Tibial nerve (tissue), 3 donors: ENCODE measurements around the genes ABTB3, PWP1 and ISCU.

DNA sequence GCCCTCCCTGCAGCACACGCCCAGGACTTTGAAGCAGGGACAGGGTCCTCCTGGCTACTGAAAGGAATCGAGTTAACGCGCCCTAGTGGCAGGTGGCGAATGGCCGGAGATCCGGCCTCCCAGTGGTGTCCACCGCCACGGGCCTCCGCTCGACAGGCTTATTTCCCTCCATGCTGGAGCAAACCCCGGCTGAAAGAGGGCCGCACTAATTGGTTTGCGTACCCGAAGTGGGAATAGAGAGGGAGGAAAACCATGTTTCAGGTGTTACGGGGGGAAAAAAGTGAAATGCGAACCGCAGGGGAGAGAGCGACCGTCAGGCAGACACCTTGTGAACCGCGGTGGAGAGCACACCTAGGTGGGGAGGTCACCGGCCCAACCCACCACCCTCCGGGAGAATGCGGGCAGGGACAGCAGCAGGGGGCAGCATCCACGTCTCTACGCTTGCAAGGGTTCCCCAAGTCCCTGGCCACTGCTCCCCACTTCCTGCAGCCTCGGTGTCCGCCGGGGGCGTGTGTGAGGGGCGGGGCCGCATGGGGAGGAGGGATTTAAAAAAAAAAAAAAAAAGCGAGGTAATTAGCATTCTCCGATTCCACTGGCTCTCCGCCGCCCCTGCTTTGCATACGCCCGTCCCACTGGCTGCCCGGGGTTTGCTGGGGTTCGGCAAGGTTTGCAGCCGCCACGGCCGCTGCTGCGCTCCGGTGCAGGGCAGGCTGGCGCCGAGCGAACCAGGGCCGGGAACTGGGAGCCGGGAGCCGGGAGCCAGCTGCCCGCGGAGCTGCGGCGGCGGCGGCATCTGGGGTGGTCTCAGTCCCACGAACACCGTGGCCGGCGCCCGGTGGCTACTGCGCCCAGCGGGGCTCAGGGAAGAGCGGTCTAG is at the start of gene ABTB3:
TSS of gene ABTB3 (plus strand) at position 676 of the 877 bp plus-strand sequence.
- PRO-cap, result unidirectional peak, plus-strand start at position 676 of the sequence
- RAMPAGE, long total RNA, 3 experiments, result start-site peak on the plus strand in 3 of 3 experiments, centred at positions 661 to 681 of the sequence, 7 to 15 reads per replicate

DNA sequence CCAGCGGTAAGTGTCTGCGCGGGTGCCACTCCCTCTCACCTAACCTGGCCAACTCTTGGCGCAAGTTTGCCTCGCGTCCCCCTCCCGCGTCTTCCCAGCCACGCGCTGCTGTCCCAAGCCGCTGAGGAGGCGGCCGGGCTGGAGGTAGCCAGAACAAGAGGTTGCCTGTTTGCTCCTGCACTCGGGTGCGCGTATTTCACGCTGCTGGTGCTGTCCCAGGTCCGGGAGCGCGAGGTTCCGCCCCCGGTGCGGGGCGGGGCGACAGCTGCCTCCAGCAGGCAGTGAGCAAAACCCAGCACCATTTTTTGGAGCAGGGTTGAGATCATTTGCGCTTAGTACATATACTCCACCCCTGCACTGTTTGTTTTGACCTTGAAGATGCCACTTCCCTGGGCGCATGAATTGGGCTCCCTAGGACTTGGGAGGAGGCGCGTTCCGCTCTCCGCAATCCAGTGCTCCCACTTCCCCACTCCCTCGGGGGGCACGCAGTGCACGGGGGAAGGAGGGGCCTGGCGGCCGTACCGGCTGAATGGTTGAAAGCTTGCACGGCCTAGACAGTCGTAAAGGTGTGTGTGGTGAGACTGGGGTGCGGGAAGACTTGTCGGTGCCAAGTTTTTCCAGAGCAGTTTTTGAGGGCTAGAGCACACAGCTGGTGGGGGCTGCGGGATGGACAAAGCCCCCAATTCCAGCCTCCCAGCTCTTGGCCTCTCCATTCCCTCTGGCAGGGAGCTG is 2.0 kb downstream of the ABTB3 start:
- PRO-cap, result no peak
- RAMPAGE, long total RNA, 3 experiments, result no peak in any of the 3 experiments

- PRO-cap, result no peak
- RAMPAGE, long total RNA, 3 experiments, result no peak in any of the 3 experiments
Measured at GRCh38 chr12:107369722-107370235, 51.5 kb downstream of the ABTB3 start.

DNA sequence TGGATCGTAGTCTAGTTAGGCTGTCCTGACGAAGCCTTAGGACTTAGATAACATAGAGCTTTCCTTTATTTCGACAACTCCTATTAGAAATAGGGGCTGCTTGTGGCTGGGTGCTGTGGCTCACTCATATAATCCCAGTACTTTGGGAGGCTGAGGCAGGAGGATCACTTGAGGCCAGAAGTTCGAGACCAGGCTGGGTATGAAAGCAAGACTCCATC is 145.1 kb upstream of the PWP1 start:
- PRO-cap, result no peak
- RAMPAGE, long total RNA, 3 experiments, result no peak in any of the 3 experiments

- PRO-cap, result no peak
- RAMPAGE, long total RNA, 3 experiments, result no peak in any of the 3 experiments
Measured at GRCh38 chr12:107634995-107635624, 50.5 kb upstream of the PWP1 start.

GRCh38 chr12:107684553-107684759 is 1.1 kb upstream of the PWP1 start:
- PRO-cap, result no peak
- RAMPAGE, long total RNA, 3 experiments, result no peak in any of the 3 experiments

DNA sequence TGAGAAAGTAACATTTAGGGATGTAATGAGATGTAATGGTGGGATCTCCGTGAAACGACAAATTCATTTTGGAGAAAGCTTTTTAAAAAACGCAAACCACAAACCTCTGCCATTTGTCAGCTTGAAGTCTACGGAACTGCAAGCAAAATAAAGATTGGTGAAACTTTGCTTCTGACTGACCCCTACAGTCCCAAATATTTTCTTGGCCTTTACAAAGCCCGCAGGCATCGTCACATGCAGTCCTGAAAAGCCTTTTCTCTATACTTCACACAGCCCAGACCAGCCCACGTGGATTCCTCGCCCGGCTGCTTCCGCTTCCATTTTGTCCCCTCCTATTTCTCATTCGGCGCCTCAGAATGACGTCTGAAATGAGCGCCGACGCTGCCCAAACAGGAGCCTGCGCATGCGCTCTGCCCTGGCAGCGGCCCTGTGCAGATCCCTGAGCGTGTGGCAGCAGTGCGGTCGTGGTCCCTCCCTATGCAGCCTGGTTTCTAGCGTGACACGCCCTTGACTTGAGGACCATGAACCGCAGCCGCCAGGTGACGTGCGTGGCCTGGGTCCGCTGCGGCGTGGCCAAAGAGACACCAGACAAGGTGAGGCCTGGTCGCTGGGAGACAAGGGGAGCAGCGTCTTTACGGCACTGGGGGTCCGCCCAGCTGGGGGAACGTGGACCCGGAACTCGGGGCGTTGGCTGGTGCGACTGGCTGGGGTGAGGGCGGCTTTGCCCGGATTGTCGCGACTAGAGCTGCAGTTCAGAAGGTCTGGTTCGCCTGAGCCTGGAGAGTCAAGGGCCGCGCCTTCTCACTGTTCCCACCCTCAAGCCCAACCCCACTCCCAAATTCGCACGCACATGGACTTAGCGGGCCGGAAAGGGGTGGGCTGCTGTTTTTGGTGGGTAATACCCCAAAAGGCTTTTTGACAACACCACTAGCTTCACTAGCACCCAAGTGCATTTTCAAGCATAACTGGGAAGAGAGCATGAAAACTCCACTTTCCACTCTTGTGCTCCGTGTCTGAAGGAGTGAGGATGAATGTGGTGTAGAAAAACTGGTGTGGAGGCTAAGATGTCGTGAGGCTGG is at the start of gene PWP1:
TSS of gene PWP1 (plus strand) at position 421 of the 1,079 bp plus-strand sequence.
- PRO-cap, result bidirectional peak, plus-strand start at position 434 of the sequence, minus-strand start at position 310 of the sequence
- RAMPAGE, long total RNA, 3 experiments, result start-site peak on the plus strand in 3 of 3 experiments, centred at positions 428 to 466 of the sequence, 442 to 846 reads per replicate

- PRO-cap, result no peak
- RAMPAGE, long total RNA, 3 experiments, result no peak in any of the 3 experiments
Measured at GRCh38 chr12:107732901-107734064, 27.7 kb downstream of the PRDM4 start.

DNA sequence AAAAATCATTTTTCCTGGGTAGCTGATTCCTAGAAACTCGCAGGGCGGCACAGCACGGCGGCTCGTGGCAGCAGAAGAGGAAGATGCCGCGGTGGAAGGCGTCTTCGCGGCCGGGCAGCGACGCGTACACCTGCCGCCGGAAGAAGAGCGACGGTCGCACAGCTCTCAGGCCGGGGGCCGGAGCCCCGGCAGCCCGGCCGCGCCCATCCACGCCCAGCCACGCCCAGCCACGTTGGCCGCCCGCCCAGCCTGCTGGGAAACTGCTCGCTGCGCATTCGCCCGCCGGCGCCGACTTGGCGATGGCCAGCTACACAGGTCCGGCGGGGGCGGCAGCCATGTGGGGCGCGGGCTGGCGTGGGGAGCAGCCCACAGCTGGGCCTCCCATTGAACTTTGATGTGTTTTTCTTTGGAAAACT is 129.1 kb downstream of the ASCL4 start:
- PRO-cap, result no peak
- RAMPAGE, long total RNA, 3 experiments, result no peak in any of the 3 experiments

- PRO-cap, result no peak
- RAMPAGE, long total RNA, 3 experiments, result no peak in any of the 3 experiments
Measured at GRCh38 chr12:107912458-107912990, 138.0 kb downstream of the ASCL4 start.

- PRO-cap, result no peak
- RAMPAGE, long total RNA, 3 experiments, result start-site peak on the minus strand in 1 of 3 experiments, at chr12:108288821-108288956 at its widest, 22 reads per replicate
Measured at GRCh38 chr12:108288766-108289621, 50.1 kb downstream of the CMKLR1 start.

DNA sequence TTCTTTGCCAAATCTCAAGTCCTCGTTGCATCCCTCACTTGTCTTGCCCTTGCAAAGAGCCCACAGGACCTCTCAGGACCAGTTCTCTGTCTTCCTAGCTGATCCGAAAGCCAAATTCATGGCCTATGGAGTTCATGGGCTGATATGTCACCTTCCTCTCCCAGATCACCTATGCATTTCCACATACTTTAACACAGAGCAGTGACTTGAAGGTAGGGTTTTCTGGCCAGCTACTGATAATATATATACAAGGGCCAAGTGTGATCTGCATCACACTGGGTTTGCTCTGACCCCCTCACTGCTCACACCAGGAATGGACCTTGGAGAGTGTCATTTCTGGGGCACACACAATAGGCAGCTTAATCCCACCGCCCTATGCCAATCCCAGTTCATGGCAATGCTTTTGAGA is 47.9 kb downstream of the CMKLR1 start:
- PRO-cap, result no peak
- RAMPAGE, long total RNA, 3 experiments, result no peak in any of the 3 experiments

DNA sequence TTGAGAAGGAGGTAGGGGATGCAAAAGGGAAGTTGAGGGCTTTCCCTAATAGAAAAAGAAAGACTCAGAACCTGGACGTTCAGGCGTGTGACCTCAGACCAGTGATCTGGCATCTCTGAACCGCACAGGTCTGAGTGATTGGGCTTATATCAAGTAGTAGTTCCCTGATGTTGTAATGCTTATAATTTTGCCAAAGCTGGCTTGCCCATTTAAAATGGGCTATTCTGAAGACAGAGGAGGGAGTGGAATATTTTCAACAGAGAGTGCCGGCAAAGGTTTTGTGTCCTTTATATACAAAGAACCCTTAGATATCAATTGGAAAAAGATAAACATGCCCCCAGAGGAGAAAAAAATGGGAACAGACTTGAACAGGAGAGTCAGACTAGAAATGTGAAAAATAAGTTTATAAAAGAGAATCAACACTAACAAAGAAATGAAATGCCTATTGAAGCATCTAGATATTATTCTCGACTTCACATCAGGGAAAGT is 1.1 kb downstream of the CMKLR1 start:
- PRO-cap, result no peak
- RAMPAGE, long total RNA, 3 experiments, result no peak in any of the 3 experiments

- PRO-cap, result no peak
- RAMPAGE, long total RNA, 3 experiments, result no peak in any of the 3 experiments
Measured at GRCh38 chr12:108446761-108447353, 68.2 kb upstream of the FICD start.

DNA sequence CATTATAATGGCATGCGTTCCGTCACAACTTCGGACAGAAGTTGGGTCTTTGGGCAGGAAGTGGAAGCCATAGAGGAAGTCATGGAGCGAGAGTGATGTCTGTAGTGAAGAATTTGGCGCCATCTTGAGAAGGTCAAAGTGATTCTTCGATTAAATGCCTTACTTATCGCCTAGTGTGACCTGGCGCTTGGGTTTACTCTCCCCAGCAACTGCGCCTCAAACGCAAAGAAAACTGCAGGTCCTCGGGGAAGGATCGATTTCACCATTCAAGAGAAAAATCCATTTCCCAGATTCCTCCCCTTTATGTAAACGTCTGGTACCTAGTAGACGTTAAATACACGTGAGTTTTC is 362 bp upstream of the SART3 start:
- PRO-cap, result no peak
- RAMPAGE, long total RNA, 3 experiments, result no peak in any of the 3 experiments

DNA sequence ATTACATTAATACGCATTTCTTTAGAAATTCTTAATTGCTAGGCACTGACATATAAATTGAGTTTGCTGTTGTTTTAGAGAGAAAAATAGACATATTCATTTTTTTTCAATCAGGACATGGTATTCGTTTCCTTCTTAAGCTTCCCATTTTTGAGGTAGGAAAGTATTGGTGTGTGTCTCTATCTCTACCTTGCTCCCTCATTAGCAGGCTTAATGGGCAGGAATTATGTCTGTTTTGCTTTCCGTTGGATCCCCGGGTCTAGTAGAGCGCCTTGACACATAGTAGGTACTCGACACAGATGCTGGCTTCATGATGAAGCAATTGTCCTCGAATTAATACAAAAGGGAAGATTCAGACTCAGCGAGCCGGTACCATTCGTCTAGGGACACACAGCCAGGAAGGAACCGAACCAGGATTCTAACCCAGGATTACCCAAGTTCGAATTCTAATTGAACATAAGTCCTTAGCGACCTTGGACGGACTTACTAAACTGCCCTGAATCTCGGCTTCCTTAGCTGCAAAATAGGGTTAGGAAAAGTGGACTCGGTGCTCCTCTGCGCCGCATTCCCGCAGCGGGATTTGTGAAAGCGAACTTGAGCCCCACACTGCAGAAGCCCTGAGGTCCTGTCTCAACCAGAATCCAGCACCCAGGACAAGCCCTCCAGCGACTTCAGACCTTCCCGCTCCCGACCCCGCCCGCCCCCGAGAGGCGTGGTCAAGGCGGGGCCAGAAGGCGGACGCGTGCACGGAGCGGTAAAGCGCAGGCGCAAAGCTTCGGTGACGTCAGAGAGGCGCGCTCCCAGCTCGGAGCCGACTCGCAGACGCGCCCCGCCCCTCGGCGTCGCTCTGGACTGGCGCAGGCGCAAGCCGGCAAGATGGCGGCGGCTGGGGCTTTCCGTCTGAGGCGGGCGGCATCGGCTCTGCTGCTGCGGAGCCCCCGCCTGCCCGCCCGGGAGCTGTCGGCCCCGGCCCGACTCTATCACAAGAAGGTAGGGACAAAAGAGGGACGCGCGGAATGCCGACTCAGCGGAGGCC is at the start of gene ISCU:
TSS of gene ISCU (plus strand) at position 850 of the 1,036 bp plus-strand sequence.
- PRO-cap, result bidirectional peak, plus-strand start at position 866 of the sequence, minus-strand start at position 689 of the sequence
- RAMPAGE, long total RNA, 3 experiments, result start-site peak on the plus strand in 3 of 3 experiments, centred at positions 875 to 876 of the sequence, 1,095 to 2,684 reads per replicate

DNA sequence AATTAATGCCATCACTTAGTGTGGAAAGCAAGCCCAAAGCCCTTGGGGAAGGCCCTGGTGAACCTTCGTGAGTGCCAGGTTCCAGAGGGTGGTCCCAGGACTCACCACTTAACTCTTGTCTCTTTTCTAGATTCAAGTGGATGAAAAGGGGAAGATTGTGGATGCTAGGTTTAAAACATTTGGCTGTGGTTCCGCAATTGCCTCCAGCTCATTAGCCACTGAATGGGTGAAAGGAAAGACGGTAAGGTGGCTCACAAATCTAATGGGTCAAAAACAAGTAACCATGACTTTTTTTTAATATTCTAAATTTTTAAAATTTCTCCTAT is 2.8 kb downstream of the ISCU start:
- PRO-cap, result no peak
- RAMPAGE, long total RNA, 3 experiments, result no peak in any of the 3 experiments

- PRO-cap, result no peak
- RAMPAGE, long total RNA, 3 experiments, result no peak in any of the 3 experiments
Measured at GRCh38 chr12:108642524-108643368, 9.1 kb upstream of the SELPLG start.

DNA sequence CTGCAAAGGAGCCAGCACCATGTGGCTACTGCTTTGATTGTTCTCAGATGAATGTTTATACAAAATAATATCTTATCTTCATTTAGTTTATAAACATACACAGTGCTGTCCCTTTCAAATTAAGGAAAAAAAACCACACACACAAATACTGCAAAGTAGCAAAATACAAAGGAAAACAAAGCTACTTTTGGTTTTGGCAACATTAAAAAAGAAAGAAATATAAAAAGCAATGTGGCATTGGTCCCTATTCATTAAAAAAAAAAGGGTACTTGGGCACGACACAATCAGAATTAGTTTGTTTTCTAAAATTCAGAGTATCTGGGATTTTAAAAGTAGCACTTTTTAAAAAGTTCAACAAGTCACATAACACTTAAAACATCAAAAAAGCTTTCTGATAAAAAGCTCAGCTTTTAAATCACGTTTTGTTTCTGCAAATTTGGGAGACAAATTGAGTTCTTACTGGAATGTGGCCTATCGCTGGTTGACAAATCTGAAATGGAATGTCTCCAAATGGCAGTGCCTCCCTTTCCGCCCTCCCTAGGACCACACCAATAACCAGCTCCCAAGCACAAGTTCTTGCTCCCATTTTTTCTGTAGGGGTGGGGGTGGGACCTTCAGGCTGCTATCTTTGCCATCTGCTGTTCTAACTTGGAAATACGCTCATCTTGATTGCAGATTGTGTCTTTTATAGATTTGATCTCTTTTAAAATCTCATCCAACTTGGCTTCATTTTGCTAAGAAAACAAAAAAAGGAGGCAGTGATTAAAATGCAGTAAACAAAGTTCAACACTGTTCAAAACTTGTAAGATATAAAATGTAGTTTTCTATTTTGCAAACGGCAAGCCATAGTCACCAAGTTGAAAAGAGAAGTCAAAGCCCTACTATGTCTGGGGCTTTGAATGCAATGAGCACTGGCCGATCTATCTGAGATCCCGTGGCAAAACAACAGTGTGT is 13.4 kb upstream of the SELPLG start:
- PRO-cap, result no peak
- RAMPAGE, long total RNA, 3 experiments, result no peak in any of the 3 experiments

DNA sequence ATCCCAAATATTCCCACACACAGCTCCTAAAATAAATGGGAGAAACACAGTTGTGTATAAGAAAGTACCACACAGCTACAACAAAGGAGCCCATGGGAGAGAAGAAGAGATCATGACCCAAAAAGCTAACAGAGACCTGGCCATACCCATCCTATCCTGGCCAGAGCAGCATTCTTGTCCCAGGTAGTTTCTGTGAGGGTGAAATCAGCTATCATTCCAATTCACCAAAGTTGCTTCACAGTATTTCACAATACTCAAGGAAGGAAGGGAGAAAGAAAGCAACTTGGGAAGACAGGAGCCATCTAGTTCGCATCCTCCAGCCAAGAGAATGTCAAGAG is 35.4 kb downstream of the CORO1C start:
- PRO-cap, result no peak
- RAMPAGE, long total RNA, 3 experiments, result no peak in any of the 3 experiments